ENCODE results near the gene ATRN.

GRCh38 chr20:3004886-3005414 lies 38.5 kb upstream of the GNRH2 start:
- RRBS: no CpG with 5 or more reads among the region's 3 CpGs

- RRBS: no CpG with 5 or more reads among the region's 7 CpGs
These were observed 1.4 kb upstream of the LZTS3 start for GRCh38 chr20:3174649-3175344.

- RRBS: no CpG with 5 or more reads among the region's 16 CpGs
These were observed 11.0 kb upstream of the SLC4A11 start for GRCh38 chr20:3249822-3250539.

DNA sequence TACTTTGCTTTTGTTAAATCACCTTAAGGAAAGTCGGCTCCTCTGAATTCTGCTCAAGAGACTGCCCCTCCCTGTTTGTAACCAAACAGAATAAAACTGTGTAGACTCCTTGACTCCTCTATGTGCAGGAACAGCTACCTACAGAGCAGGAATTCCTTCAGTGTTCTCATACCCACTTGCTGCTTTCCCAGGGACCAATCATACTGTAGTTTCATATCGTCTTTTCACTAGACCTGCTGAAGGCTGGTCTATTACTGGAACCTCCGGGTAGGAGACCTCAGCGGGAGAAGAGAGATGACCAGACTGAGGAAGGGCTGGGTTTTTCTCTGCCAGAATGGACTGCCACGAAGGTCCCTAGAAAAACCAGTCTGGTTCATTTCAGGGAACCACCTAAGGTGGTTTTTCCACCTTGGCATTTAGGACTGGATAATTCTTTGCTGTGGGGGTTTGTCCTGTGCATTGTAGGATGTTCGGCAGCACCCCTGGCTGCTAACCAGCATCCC lies 80.6 kb downstream of the DNAAF9 start:
- RRBS: no CpG with 5 or more reads among the region's 6 CpGs

GRCh38 chr20:3470317-3471801 lies at the start of gene ATRN:
ATRN (plus strand) TSS chr20:3471018.
- RRBS: under 1% methylated on average over 39 of the region's 130 CpGs

GRCh38 chr20:3473043-3474015 lies 2.5 kb downstream of the ATRN start:
- RRBS: no CpG with 5 or more reads among the region's 10 CpGs

GRCh38 chr20:3519690-3520598 lies 49.1 kb downstream of the ATRN start:
- RRBS: no CpG with 5 or more reads among the region's 4 CpGs

GRCh38 chr20:3524536-3525405 lies 54.0 kb downstream of the ATRN start:
- RRBS: no CpG with 5 or more reads among the region's 9 CpGs

GRCh38 chr20:3753656-3754235 lies 13.8 kb downstream of the ADISSP start:
- RRBS: 94% methylated on average over 2 of the region's 24 CpGs

DNA sequence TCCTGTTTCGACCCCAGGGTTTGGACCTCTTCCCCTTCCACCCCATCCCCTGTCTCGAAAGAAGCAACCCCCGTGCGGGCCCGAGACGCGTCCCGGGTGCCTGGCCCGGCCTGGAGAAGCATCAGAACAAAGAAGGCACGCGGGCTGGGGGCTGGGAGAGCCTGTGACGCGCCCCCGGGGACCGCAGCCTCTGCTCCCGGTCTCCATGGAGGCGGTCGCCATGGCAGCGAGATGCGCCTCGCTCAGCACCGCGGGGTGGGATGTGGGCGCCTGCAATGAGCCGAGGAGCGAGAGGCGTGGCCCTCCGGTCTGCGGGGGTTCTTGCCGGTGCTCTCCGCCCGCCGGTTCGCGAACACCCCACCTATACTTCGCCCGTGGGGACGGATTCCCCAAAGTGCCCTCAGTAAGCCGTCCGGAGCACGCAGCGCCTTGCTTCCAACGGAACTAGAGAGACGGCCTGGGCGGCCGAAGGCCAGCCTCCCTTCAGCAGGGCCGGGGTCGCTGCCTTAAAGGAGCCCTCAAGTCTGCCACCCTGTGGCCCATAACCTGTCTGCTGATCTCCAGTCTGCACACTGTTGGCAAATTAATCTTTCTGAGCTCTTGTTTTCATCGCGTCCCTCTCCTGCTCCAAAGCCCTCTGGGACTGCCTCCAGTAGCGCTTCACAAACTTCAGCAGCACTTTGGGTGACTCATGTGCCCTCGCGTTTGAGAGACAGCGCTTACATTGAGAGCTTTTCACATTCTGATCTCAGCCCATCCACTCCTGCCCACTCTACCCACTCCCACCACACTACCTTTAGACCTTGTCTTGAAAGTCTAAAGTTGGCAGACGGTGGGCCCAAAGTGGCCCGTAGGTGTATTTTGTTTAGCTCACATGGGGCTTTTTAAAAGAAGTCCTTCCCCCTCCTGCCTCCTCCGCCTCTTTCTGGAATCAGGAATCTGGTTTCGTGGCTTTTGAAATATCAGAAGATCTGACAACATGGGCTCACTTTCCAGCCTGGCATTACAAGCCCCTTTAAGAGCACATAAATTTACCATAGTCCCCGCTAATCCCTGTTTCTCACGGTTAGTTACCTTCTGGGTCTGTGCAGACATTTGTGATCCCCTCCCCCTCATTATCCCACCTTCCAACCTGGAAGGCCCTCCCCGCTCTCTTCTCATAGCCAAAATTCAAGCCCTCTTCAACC lies 1.1 kb upstream of the ADISSP start:
- RRBS: under 1% methylated on average over 24 of the region's 61 CpGs

DNA sequence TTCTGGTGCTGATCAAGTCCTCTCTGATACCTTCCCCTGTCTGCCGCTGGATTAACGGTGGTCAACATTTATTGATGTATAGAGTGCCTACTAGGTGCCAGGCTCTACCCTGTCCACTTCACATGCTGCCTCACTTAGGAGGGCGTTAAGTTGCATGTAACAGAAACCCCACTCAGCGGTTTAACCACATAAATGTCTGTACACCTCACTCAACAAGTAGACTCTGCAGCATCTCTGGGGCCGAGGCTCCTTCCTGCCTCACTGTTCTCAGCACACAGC lies 4.5 kb upstream of the AP5S1 start:
- RRBS: no CpG with 5 or more reads among the region's 5 CpGs

- RRBS: no CpG with 5 or more reads among the region's 6 CpGs
These were observed 20.0 kb downstream of the MAVS start for GRCh38 chr20:3866374-3867301.

- RRBS: no CpG with 5 or more reads among the region's 2 CpGs
These were observed 38.5 kb downstream of the PANK2 start for GRCh38 chr20:3927734-3928030.

DNA sequence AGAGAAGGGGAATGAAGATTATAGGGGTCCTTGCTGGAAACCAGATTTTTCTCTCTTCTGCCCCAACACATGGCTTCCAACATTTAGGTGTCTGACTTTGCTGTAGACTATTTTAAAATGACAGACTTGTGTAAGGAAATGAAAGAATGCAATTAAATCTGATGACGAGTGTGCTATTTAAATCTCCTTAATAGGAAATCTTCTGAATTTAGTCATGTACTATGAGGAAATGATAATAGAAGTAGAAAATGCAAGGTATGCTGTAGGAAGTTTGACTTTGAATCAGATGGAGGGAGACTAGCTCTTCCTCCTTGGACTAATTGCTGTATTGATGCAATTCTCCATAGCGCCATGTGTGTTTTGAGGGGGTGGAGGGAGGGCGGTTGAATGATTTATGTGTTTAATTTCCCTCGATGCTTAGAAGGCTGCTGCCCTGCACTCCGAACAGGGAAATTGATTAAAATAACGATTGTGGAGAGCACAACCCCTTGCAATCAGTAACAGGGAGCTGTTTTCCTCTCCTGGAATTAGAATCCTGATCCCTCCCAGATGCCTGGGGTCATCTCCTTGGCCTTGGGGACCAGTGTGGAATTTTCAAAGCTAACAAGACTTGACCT lies 179.0 kb upstream of the PRNP start:
- RRBS: no CpG with 5 or more reads among the region's 6 CpGs

DNA sequence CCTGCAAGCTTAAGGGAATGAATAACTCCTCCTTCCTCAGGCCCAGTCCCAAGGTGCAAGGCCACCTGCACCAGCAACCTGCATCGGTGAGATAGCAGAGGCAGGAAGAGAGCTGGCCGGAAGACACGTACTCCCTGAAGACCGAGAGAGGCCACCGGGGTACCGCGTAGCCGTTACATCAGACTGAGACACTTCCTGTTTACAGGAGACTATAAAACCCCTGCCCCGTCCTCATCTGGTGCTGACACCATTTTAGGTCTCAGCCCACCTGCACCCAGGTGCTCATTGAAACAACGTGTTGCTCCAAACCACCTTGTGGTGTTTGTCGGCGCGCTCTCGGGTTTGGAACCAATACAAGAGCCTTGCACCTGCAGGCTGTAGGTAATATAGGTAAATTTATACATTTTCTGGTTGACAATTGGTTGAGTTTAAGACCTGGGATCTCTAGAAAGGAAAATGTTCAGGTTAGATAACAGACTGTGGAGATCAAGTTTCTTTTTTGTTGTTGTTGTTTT lies 25.0 kb upstream of the PRNP start:
- RRBS: no CpG with 5 or more reads among the region's 14 CpGs

GRCh38 chr20:4790111-4790404 lies 33.4 kb downstream of the RASSF2 start:
- RRBS: no CpG with 5 or more reads among the region's 2 CpGs

- RRBS: no CpG with 5 or more reads among the region's 10 CpGs
These were observed 31.0 kb downstream of the RASSF2 start for GRCh38 chr20:4792435-4792862.

DNA sequence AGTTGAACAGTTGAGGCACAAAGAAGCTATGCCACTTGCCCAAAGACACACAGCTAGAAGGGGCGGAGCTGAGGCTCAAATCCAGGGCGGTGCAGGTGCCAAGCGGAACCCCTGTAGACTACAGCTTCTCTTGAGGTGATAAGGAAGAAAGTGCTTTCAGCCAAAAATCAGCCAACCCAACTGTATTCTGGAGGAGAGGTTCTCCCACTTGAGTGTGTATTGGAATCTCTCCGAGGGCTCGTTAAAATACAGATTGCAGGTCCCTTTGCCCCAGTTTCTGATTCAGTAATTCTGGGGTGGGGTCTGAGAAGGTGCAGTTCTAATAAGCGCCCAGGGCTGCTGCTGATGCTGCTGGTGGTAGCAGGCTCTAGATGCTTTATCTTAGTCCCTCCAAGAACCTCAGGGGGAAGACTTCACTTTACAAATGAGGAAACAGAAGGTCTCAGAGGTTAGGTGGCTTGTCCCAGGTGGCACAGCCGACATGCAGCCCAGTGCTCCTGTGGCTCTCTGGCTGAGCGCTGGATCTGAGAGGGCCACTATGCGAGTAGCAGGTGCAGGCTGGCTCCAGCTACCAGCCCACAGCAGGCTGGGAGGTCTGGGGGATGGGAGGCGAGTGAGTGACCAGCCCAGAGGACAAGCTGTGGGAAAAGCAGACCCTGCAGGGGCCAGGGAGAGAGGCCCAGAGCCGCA lies 10.9 kb downstream of the RASSF2 start:
- RRBS: no CpG with 5 or more reads among the region's 11 CpGs

DNA sequence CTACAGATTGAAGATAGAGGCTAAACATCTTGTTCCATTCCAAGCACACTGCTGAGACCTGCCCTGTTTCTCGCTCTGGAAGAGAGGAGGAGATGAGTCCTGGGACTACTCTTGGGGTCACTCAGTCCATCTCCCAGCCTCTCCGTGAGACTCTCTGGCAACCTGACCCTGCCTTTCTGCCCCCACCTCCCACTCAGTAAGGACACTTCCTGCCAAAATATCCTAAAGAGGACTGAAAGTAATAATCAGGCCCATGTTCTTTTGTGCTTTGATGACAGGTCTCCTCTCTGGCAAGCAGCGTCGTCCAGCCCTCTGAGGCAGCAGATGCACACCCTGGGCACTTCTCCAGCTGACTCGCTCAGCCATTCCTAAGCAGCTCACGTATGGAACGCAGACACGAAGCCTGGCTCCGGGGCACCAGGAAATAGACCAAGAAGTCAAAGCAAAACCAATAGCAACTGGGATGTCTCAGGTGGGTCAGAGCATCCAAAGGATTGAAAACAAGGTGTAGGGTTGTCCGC lies 2.6 kb downstream of the RASSF2 start:
- RRBS: no CpG with 5 or more reads among the region's 10 CpGs

DNA sequence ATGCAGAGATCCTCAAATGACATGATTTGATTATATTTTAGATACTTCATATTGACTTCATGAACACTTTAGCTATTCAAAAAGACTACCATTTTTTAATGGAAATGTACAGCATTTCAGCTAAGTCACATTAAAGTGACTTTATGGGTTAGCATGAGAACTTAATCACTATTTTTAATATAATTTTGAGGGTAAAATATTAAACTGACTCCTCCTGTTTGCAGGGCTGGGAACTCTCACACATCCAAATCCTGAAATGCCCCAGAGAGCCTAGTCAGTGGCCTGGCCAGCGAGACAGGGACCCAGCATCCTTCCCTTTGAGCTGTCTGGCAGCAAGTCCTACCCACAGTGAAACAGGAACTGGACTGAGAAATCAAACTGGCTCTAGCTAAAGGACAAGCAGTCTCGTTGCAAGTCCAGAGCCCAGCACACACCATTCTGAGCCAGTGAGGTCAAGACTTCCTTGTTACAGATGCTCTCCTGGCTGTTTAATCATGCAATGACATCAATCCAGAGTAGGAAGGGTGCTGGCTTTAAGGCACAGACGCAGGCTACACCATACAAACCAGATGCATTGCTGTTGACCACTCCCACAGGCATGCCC lies 63.3 kb upstream of the RASSF2 start:
- RRBS: no CpG with 5 or more reads among the region's 3 CpGs